Placental pericyte (primary cell): Measurements from ENCODE around the genes HTR2C, AGTR2, SLC6A14, CT83 and WDR44.

GRCh38 chrX:112083802-112084485, 1.1 kb downstream of the RTL4 start:
- CAGE, long polyA plus RNA = no peak

- CAGE, long polyA plus RNA = no peak
Measured at GRCh38 chrX:112718838-112719496, 39.2 kb upstream of the LHFPL1 start.

GRCh38 chrX:114583689-114584284, at the start of gene HTR2C:
Gene HTR2C, plus strand, starts transcription at chrX:114584086.
- CAGE, long polyA plus RNA = no peak

GRCh38 chrX:115311489-115312326, 22.2 kb downstream of the LUZP4 start:
- CAGE, long polyA plus RNA = no peak

- CAGE, long polyA plus RNA = no peak
Measured at GRCh38 chrX:115563386-115564006, 2.5 kb downstream of the PLS3 start.

DNA sequence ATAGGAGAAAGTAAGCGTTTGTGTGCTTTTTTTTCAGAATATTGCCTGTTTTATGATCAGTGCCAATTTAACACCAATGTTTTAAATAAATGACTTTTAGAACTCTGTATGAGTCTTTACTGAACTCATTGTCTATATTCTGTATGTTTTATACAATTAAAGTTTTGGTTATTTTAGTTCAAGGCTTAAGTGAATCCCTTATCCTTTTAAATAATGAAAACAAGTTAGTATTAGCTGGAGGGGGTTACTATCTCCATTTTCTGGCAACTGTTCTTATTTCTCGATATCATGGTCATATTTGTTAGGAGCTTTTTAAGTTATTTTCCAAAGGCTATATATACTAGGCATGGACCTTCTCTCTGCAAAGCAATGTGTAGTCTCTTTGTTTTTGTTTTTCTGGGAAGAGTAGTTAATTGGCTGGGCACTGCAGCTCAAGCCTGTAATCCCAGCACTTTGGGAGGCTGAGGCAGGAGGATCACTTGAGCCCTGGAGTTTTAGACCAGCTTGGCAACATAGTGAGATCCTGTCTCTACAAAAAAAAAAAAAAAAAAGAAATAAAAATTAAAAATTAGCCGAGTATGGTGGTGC, 37.9 kb downstream of the PLS3 start:
- CAGE, long polyA plus RNA = no peak

DNA sequence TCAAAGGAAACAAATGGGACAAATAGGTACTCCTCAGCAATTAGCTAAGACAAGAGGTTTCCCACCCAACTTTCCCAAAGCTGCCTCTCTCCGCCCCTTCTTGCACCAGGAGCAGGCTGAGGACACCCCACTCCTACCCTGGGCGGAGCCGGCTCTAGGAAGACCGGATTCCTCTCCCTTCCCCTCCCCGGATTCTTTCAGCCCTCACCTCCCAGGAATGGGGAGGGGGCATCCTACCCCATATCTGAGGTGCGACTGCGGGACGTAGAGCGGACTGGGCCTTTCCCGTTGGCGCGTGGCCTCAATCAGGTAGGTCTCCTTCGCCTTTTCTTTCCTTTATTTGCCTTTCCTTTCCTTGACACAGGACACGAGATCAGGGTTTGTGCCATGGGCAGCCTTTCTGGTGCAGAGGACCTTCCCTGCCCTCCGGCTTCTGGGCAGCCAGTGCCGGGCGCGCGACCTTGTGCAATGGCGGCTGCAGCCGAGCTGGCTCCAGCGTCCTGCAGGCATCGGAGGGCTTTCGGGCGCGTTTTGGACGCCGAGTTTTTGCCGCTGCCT, 279.9 kb downstream of the PLS3 start:
- CAGE, long polyA plus RNA = no peak

DNA sequence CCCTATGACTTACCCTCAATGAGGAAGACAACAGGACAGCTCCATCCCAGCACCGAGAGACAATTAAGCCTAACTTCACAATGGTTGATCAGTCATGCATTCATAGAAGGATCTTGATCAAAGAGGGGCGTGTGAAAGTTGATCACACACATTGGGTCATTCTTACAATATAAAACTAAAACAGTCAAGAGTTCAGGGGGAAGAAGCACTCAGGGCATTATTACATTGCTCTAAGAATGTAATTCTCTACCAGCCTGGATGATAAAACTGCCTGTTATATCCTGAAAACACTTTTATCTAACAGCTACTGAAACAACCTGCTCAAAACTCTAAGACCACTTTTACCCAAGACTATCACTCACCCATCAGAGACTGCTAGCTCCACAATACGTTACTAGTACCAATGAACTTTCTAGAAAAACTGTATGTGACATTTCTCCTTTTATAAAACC, 230.7 kb upstream of the AGTR2 start:
- CAGE, long polyA plus RNA = no peak

- CAGE, long polyA plus RNA = no peak
Measured at GRCh38 chrX:115944725-115945355, 225.7 kb upstream of the AGTR2 start.

- CAGE, long polyA plus RNA = no peak
Measured at GRCh38 chrX:115945889-115946681, 224.5 kb upstream of the AGTR2 start.

DNA sequence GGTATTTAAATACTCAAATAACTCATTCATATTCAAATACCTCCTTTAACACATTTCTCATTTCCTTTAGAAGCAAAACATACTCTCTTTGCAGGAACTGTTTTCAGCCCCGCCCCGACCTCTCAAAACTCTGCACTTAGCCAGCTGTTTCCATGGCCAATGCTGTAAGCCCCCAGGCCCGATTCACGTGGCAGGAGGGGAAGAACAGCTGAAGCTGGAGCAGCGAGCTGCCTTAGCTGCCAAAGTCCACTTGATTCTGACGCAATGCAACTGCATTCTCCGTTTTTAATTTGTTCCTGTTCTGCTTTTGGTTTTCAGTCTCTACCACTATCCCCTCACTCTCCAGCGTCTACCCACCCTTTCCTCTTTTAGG, 160.8 kb upstream of the AGTR2 start:
- CAGE, long polyA plus RNA = no peak

GRCh38 chrX:116170441-116171063, at the start of gene AGTR2:
Gene AGTR2, plus strand, starts transcription at chrX:116170744.
- CAGE, long polyA plus RNA = no peak

DNA sequence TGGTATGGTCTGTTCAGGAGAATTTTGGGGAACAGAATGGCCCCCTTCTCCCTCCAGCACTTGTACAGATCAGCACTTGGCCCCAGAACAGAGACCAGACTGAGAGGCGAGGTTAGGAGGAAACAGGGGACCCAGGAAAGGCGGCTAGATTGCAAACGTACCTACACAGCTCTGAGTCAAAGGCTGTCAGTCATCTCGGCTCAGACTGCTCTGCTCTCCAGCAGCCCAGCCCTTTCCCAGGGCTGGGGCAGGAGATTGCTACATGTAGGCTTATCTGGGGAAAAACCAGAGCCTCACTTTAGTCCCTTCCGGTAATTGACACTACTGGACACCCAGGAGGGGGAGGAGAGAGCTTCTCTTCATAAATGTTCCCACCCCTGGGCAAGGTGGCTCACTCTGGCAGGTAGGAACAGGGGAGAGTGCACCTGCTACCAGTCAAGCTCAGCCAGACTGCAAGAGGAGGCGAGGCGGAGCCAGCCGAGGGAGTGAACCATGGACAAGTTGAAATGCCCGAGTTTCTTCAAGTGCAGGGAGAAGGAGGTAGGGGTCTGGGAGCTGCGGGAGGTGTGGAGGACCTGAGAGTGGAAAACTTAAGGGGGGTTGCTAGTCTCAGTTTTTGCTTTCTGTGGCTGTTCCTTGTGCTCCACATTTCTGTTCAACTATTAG, at the start of gene SLC6A14:
TSS of gene SLC6A14 (plus strand) at position 389 of the 666 bp plus-strand sequence.
- CAGE, long polyA plus RNA = no peak

DNA sequence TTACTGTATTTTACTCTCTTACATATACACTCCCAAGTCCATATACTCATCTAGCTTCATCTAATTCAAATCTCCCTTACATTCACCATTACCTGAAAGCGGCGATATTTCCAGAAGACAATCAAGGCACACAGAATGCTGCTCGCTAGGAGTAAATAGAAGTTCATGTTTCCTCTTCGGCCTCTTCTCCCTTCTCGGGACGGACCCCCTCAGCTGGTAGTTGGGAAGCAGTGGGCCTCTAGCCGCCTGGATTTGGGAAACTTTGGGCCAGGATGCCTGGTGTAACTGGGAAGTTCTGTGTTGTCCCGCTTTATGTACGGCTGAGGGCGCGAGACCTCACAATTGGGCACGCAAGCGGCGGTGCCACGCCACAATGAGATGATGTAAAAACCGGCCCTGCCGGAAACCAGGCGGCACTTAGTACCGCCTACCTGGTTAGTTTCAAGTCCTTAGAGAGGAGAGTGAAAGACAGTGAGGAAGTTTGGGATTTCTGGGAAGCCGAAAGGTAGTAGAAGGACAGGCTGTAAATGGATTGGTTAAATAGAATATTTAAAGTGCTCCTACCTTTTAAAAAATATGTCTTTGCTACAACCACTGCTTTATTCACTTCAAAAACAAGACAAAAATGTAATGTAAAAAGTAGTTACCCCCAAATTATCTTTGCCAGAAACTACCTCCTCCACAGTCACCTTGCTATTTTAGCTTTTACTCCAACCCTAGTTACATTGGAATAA, at the start of gene CT83:
TSS of gene CT83 (minus strand) at position 287 of the 734 bp plus-strand sequence.
- CAGE, long polyA plus RNA = no peak

- CAGE, long polyA plus RNA = no peak
Measured at GRCh38 chrX:118184705-118185143, 68.1 kb upstream of the KLHL13 start.

DNA sequence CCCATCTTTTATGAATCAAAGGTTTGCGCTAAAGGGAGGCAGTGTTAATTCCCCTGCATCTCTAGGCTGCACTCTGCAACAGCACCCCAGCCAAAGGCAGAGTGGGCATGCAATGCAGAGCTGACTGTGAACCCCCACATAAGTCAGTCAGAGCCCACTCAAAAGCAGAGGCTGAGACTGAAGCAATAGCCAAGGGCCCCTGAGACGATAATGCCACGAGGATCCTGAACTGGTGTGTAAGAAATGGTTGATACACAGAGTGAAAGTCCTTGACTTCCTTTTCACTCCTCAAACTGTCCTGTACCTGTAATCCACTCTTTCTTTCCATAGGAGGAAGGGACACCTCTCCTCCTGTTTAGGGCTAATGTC, 87.1 kb upstream of the WDR44 start:
- CAGE, long polyA plus RNA = no peak

- CAGE, long polyA plus RNA = no peak
Measured at GRCh38 chrX:118345745-118346640, at the start of gene WDR44. Gene WDR44, plus strand, starts transcription at chrX:118346106.

DNA sequence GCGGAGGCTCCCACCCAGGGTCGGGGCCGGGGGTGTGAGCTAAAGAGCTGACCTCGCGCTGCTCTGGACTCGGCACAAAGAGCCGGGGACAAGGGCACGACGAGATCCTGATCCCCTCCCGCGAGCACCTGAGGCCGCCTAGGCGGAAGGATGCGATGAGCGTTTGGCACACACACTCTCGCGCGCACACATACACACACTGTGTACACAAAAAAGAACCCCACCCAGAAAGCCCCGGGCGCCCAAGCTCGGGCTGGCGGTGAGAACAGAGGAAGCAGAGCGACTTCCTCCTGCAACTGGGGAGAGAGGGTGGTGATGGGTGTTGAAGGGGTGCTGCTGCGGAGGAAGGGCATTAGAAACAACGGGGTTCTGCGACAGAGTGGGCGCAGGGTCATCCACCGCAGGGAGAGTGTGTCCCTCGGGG, 742 bp downstream of the DOCK11 start:
- CAGE, long polyA plus RNA = no peak

DNA sequence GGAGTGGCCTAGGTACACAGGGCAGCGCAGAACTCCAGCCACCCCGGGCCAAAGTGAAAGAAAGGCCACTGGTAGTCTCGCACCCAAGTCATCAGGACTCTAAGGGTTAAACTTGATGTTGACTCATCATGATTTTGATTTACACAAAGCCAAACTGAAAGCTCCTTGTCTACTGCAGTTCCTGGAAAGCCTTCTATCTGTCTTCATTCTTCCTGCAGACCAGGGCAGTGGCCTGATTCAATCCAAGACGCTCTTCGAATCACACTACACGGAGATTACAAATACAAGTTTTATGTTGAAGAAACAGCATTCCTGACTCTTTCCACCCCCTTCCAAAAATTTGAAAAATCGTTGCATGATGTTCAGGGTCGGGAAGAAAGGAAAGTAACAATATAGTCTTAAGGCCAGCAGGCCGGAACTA, 2.5 kb upstream of the IL13RA1 start:
- CAGE, long polyA plus RNA = no peak

- CAGE, long polyA plus RNA = no peak
Measured at GRCh38 chrX:118824257-118824797, 703 bp downstream of the ZCCHC12 start.